Amniotic epithelial cell (primary cell): ENCODE data around the genes HNF1B, TBC1D3L and RPL23.

DNA sequence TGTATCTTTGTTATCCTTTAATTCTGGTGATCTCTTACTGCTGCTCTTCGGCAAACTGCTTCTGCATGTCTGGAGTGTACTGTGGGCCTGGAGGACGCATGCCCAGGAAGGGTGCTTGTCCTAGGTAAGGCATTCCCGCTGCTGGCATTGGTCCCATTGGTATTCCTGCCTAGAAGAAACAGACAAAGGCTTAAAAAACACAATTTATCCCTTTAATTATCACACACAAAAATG is 22.9 kb downstream of the SYNRG start:
- RRBS = no CpG with 5 or more reads among the region's 3 CpGs

DNA sequence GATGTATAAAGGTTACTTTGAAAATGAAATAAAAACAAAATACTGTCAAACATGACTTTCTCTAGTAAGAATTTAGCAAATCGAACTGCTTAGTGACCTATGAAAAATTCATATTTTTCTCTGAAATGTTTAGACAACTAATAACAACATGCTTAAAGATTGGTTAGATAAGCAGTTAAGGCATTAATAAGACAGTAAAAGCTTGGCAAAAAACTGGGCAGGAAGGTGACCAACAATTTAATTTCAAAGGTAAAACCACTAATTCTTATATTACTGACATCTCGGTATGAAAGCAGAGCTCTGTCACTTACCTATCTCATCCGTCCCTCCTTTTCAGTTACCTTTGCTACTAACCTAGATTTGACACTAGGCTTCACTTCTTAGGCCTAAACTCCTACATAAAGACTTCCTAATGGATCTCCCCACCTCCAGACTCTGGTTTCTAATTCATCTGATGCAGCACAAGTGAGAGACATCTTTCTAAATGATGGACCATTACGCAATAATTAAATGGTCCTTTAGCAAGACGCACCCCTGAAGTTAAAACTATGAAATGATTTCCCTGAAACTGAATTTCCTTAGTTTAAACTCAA is 3.6 kb downstream of the SYNRG start:
- RRBS = no CpG with 5 or more reads among the region's 5 CpGs

- RRBS = no CpG with 5 or more reads among the region's 7 CpGs
Observed at GRCh38 chr17:37708022-37708630, 36.7 kb downstream of the HNF1B start.

DNA sequence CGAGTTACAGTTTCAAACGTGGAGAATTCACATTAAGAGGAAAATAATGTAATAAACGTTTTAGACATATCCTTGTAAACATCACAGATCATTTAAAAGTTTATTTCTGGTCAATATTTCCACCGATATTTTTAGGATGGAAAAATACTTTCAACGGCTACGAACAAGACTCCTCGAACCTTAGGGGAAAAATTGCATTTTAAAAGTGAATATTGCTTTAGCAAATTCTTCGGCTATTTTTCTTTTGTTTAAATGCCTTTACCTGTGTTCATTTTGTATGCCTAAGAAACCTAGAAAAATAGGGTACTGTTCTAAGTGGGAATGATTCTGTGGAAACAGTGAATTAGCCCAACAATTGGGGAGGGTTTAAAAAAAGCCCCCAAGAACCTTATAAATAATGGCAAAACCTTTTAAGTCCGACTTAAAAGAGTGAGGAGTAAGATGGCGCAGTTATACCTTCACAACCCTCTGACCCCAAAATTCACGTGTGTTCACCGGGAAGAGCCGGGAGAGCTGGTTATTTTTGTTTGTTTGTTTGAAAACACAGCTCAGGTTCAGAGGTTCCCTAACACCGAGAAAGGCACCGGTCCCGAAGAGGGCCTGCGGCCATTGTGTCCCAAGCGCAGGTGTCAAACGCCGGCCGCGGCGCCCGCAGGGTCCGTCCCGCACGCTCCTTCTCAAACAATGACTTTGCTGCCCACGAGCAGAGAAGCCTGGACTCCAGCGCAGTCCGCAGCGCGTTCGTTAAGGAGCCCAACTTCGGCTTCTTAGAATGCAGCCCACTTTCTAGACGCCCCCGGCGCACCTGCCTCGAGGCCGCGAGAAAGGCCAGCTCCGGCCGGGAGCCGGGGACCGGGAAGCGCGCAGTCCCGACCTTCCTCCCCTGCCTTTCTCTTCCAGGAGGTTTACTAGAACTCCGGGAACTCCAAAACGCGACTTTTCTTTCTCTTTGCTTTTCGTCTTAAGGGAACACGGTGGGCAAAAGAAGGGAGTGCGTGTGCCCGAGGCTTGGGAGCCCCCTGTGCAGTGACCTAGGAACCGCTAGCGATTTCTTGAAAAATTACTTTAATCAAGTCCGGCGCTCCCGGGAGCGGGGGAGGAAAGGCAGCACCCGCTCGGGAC is 3.0 kb downstream of the HNF1B start:
- RRBS = no CpG with 5 or more reads among the region's 62 CpGs

GRCh38 chr17:37744998-37745151 is at the start of gene HNF1B:
Gene HNF1B (minus strand): TSS chr17:37745059.
- RRBS = no CpG with 5 or more reads among the region's 5 CpGs

DNA sequence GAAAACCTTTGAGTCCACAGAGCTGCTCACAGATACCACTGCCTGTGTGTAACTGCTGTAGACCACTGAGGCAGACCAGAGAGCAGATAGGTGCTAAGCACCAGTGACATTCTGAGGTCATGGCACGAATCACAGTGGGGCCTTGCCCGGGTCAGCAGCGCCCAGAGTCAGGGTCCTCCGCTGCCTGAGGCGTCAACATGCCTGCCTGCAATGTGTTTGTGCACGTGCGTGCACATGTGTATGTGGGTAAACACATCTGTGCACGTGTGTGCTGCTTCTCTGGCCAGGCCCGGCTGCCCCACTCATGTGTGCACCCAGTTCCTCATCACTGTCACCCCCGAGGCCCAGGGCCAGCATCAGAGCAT is at the start of gene TBC1D3L:
TSS of gene TBC1D3L (minus strand) at position 67 of the 365 bp plus-strand sequence.
- RRBS = no CpG with 5 or more reads among the region's 10 CpGs

- RRBS = no CpG with 5 or more reads among the region's 13 CpGs
Observed at GRCh38 chr17:38286310-38287122, 10.5 kb upstream of the MRPL45 start.

GRCh38 chr17:38322324-38323373 is 21.1 kb downstream of the GPR179 start:
- RRBS = no CpG with 5 or more reads among the region's 7 CpGs

DNA sequence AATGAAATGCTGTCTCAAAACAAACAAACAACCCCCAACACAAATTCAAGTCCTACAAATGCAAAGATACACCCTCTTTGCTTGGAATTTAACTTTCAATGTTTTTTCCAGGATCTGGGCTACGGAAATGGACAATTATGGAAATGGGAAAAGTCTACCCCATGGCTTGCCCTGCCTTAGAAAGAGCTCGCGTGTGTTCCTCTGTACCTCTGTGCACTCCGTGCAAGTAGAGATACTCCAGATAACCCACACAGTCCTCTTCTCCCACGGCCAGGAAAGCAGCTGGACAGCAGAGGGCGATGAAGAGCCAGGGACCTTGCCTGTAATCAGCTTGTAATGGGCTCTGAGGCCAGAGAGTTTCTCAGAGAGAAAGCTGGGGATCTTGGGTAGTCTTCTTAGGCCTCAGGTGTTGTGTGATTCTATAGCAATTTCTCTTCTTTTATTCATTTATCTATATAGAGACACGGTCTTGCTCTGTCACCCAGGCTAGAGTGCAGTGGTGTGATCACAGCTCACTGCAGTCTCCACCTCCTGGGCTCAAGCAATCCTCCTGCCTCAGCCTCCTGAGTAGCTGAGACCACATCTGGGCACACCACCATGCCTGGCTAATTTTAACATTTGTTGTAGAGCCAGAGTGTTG is 2.5 kb upstream of the SOCS7 start:
- RRBS = no CpG with 5 or more reads among the region's 7 CpGs

- RRBS = no CpG with 5 or more reads among the region's 22 CpGs
Observed at GRCh38 chr17:38414744-38415314, 13.4 kb upstream of the ARHGAP23 start.

- RRBS = no CpG with 5 or more reads among the region's 32 CpGs
Observed at GRCh38 chr17:38464582-38465644, 36.6 kb downstream of the ARHGAP23 start.

GRCh38 chr17:38485522-38486306 is 57.5 kb downstream of the ARHGAP23 start:
- RRBS = no CpG with 5 or more reads among the region's 16 CpGs

DNA sequence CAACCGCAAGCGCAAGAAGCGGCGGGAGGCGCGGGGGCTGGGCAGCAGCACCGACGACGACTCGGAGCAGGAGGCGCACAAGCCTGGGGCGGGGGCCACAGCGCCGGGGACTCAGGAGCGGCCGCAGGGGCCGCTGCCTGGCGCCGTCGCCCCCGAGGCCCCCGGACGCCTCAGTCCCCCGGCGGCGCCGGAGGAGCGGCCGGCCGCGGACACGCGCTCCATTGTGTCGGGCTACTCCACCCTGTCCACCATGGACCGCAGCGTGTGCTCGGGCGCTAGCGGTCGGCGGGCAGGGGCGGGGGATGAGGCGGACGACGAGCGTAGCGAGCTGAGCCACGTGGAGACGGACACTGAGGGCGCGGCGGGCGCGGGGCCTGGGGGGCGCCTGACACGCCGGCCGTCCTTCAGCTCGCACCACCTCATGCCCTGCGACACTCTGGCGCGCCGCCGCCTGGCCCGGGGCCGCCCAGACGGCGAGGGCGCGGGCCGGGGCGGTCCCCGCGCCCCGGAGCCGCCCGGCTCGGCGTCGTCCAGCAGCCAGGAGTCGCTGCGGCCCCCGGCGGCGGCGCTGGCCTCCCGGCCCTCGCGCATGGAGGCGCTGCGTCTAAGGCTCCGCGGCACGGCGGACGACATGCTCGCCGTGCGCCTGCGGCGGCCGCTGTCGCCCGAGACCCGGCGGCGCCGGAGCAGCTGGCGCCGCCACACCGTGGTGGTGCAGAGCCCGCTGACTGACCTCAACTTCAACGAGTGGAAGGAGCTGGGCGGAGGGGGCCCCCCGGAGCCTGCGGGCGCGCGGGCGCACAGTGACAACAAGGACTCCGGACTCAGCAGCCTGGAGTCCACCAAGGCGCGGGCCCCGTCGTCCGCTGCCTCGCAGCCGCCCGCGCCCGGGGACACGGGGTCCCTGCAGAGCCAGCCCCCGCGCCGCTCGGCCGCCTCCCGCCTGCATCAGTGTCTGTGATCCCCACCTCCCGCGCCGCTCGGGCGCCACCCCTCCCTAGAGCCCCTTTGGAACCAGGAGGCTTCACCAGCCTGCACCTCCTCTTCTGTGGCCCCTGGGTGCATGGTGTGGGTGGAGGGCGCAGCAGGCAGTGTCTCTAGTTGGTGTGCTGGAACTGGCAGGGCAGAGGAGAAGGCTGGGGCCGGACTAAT is 82.1 kb downstream of the ARHGAP23 start:
- RRBS = no CpG with 5 or more reads among the region's 145 CpGs

DNA sequence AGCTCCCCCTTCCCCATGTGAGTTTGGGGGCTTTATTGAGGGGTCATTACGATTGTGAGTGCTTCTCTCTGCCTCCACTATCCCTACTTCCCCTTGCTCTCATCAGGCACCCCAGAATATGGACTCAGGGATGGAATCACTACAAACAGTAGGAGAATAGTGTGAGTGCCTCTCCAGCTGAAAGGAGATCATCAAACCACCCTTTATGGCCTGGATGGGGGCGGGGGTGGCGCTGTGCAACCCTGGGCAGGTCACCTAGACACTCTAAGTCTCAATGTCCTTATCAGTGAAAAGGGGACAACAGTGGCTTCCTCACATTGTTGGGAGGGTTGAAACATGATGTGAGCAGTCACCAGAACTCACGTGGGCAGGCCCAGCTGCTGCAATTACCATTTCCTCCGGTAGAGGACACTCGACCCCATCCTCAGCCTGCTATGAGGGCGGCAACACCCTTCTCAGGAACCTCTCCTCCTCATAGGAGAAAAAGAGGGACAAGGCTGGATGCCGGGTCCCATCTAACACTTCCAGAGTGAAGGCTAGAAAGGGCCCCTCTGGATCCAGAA is 2.1 kb upstream of the EPOP start:
- RRBS = no CpG with 5 or more reads among the region's 8 CpGs

- RRBS = no CpG with 5 or more reads among the region's 6 CpGs
Observed at GRCh38 chr17:38701281-38701873, 3.7 kb upstream of the MLLT6 start.

- RRBS = no CpG with 5 or more reads among the region's 21 CpGs
Observed at GRCh38 chr17:38702912-38703191, 2.2 kb upstream of the MLLT6 start.

GRCh38 chr17:38724357-38725164 is 5.6 kb upstream of the CISD3 start:
- RRBS = no CpG with 5 or more reads among the region's 18 CpGs

GRCh38 chr17:38853588-38853961 is at the start of gene RPL23:
Gene RPL23 (minus strand): TSS chr17:38853721.
- RRBS = 6% methylated on average over 6 of the region's 25 CpGs

DNA sequence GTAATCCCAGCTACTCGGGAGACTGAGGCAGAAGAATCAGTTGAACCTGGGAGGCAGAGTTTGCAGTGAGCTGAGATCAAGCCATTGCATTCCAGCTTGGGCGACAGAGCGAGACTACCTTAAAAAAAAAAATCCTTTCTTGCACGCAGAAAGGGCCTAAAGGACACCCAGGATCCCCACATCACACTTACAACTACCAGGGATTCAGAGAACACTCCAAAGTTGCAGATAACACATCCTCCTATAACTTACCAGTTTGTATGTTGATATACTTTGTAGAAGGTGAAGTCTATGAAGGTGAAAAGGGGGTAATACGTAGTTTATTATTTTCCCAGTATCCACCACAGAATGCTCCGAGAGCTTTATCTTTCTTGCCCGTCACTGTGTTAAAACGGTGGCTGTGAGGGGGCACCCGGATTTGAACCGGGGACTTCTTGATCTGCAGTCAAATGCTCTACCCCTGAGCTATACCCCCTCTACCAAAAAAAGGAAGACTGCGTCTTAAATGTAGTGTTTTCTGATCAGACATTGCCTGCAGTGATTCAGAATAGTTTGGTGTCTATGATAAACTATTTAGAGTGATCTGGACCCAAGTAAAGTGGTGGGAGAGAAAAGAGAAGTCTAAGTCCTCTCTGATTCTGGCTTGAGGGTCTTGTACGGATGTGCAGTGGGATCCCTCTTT is 7.9 kb upstream of the RPL23 start:
- RRBS = no CpG with 5 or more reads among the region's 12 CpGs

GRCh38 chr17:38893194-38894078 is 23.6 kb downstream of the LASP1 start:
- RRBS = no CpG with 5 or more reads among the region's 12 CpGs